Tongue (tissue), 2 donors: Measurements from ENCODE around the genes CD300LG, PPY, SLC4A1 and GFAP.

DNA sequence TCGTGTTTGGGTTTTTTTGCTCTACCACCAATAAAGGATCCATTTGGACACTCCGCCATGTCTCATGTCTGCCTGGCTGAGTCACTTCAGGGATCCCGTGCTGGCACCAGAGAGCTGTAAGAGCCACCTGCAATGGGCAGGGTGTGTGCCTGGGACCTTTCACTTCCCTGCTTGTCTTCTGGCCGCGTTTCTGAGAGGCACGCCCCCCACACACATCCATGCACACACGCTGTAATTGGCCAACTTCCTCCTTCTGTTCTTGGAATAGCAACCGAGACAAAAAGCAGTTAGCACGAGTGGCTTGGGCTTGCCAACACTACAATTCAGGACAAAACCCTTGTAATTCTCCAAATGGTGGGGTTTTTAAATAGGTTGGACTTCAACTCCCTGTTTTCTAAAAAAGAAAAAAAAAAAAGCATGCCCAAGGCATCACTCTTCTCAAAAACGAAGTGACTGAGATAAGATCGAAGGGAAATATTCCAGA, 9.9 kb upstream of the SOST start:
- RAMPAGE, long total RNA, result no peak

DNA sequence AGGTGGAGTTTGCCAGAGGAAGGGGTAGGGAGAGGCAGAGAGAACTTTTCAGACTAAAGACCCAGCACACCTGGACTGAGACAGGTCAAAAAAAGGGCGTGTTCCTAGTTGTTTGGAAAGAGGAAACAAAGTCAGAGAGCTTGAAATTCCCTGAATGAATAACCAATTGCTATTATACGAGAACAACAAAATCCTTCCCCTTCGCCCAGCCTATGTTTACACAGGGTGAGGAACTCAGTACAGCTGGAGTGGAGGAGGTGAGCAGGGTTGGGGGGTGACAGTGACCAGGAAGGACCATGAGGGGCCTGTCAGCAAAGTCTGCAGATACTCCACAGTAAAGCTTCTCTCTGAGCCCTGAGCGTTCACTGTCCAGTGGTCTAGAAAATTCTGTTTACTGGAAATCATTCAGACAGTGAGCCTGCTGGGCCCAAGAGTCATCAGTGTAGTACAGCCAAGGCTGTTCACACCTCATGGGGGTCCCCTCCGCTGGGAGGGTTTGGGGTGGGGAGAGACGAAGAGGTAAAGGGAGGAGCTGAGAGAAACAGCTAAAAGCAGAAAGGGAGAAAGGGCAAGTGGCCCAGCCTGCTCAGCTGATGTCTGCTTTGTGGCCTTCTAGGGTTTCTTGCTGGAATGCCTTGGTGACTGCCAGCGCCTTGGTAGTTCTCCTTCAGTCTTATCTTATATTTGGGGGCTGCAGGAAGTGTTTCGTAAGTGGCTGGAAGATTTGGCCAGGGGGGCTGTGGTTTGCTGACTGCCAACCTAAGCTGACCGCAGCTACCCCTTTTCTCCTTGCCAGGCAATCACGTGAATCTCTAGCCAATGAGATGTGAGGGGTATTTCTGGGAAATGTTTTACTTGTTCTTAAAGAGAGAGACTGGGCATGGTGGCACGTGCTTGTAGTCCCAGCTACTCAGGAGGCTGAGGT, 5.7 kb downstream of the DUSP3 start:
- RAMPAGE, long total RNA, result no peak

DNA sequence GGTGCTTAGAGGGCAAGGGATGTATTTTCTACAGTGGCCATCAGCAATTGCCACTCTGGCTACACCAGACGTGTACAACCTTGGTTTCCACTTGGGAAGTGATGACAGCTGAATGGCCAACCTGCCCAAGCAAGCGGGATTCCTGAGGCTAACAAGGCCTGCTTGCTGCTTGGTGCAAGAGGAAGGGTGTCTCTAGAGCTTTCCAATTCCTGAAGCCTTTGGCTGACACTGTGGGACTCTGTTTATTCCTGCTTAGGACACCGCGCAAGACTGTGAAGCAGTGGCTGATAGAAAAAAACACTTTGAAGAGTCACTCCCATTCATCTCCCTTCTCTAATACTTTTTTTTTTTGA, 2.2 kb downstream of the DUSP3 start:
- RAMPAGE, long total RNA, result no peak

DNA sequence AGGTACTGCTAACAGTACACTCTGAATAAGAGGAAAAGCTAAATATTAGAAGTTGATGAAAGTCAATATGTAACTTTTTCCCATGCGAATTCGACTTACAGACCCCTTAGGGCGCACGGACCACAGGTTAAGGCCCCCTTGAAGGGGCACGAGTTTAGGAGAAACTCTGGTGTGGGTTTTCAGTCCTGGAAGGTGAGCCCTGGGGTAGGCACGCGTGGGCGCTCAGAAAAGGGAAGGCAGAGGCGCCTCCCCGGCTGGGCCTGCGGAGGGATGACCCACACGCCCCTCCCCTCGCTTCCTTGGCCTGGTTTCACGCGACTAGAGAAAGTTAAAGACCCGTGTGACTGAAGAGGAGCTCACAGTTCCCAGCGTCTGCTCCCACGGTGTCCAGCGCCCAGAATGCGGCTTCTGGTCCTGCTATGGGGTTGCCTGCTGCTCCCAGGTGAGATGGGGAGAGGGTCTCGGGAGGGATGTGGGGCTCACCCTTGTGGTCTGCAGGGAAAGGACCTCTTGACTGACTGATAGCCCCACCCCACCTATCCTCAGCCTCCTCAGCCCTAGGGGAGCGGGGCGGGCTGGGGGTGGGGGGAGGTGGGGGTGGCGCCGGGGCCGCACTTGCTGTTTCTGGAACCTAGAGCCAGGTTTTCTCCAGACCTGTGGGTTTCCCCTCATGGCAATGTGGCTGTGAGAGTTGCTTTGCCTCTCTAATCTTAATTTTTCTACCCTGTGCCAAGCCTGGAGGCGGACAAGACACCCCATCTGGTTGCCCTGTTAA, at the start of gene CD300LG:
Gene CD300LG, plus strand, starts transcription at position 359 of the 775 bp plus-strand sequence.
- RAMPAGE, long total RNA, result no peak

GRCh38 chr17:43906065-43907307, 850 bp downstream of the MPP2 start:
- RAMPAGE, long total RNA, result no peak

GRCh38 chr17:43942432-43942764, at the start of gene PPY:
Gene PPY, minus strand, starts transcription at chr17:43942476.
- RAMPAGE, long total RNA, result no peak

- RAMPAGE, long total RNA, result no peak
These were observed 3.9 kb downstream of the TMEM101 start for GRCh38 chr17:44010628-44011562.

GRCh38 chr17:44092222-44092564, 21.7 kb downstream of the G6PC3 start:
- RAMPAGE, long total RNA, result no peak

DNA sequence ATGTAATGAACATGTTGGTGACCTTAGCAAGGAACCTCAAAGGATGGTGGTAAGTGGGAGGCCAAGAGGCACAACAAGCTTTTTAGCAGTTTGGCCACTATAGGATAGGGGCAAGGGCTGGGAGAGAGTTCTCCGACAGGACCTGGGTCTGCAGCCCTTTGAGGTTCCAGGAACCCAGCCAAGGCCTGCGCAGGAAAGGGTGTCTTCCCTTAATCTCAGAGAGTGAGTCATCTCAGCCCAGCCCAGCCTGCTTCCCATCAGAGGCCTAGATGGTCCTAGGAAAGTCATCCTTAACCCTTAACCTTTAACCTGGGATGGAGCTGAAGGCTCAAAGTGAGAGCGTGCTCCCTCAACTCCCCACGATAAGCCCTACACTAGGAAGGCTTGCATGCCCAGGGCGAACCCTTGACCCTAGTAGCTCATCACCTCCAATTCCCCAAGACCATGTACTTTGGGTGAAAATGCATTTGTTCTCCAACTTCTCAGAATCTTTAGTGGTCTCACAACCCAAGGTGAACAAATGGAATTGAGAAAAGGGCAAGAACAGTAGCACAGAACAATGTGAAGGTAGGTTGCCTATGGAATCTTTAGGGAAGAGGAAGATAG, 4.7 kb upstream of the ATXN7L3 start:
- RAMPAGE, long total RNA, result no peak

- RAMPAGE, long total RNA, result start-site peak on the minus strand at chr17:44268126-44268138, 40 and 47 reads in 2 replicates
These were observed at the start of gene SLC4A1 for GRCh38 chr17:44268043-44268514. Gene SLC4A1, minus strand, starts transcription at chr17:44268135.

- RAMPAGE, long total RNA, result no peak
These were observed 6.5 kb upstream of the GRN start for GRCh38 chr17:44338570-44339093.

DNA sequence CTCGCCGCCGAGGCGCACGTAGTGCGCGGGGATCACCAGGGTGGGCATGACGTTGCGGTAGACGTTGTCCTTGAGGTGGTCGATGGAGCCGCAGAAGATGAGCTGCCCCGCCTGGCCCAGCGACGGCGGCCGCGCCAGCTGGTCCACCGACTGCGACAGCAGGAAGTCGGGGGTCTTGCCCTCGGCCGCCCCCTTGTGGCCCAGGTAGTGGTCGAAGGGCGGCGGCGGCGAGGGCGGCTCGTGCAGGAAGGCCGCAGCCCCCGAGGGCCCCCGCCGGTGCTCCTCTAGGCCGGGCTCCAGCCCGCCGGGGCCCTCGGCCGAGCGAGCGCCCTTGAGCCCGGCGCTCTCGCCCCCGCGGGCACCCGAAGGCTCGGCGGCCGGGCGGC, 9.1 kb downstream of the FAM171A2 start:
- RAMPAGE, long total RNA, result no peak

GRCh38 chr17:44453364-44454245, 49.6 kb downstream of the GPATCH8 start:
- RAMPAGE, long total RNA, result no peak

- RAMPAGE, long total RNA, result no peak
These were observed 8.7 kb downstream of the MEIOC start for GRCh38 chr17:44664938-44665302.

DNA sequence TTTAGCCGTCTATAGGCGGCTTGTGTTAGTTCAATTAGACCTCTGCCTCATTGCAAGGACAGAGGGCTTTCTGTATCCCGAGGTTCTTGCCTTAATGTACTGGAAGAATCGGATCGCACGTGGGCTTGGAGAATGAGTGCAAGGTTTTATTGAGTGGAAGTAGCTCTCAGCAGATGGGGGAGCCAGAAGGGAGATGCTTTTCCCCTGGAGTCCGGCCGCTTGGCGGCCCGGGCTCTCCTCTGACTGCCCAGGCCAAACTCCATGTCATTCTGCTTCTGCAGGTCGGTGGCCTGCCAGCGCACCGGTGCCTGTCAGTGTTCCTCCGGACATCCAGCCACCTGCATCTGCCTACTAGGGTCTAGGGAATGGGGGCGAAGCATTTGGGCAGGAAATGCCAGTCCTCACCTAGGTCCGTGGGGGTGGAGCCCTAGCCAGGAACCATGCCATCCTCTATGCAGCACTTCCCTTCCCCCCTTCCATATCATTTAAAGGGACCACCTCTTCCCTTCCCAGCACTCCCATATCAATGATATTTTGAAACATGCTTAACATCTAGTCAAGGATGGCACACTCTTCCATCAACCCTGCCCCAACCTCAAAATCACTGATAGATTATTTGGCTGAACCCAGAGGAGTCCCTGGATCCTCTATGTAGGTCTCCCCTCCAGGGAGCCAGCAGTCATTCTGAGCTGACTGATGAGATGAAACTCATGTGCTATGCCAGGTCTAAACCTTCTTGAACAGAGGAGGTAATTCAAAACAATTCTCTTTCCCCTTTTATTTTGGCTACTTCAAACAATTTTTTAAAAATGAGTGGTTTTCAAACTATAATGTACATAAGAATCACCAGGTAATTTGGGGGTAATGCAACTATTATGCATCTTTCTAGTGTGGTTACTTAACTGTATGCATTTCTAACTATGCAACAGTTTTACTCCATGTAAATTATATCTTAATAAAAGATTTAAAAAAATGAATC, 34.0 kb downstream of the GJC1 start:
- RAMPAGE, long total RNA, result no peak

DNA sequence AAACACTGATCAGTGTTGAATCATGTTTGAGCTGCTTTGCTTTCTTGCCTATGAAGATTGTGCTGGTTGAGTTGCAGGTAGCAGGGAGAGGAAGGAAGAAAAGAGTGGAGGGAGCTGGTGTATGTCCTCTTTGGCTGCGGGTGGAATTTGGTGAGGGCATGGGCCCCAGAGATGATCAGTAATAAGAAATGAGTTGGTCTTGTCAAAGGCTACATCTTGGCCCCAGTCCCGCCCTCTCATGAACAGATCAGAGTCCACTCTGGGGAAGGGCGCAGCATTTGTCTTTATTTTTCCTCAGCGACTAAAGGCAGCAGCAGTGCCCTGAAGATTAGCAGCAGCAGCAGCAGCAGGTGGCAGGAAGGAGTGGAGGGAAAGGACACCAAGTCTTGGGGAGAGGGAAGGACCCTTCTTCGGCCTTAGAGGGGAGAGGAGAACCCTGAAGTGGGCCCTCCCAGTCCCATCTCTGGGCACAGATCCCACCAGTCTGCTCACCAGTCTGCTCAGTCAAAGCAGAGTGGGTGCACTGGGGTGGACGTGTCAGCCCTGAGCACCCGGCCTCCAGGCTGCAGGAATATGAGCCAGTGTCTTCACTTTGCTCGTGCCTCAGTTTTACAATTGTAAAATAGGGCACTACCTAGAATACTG, 6.0 kb downstream of the CCDC103 start:
- RAMPAGE, long total RNA, result no peak

GRCh38 chr17:44915302-44915736, at the start of gene GFAP:
Gene GFAP, minus strand, starts transcription at chr17:44915500.
- RAMPAGE, long total RNA, result no peak

DNA sequence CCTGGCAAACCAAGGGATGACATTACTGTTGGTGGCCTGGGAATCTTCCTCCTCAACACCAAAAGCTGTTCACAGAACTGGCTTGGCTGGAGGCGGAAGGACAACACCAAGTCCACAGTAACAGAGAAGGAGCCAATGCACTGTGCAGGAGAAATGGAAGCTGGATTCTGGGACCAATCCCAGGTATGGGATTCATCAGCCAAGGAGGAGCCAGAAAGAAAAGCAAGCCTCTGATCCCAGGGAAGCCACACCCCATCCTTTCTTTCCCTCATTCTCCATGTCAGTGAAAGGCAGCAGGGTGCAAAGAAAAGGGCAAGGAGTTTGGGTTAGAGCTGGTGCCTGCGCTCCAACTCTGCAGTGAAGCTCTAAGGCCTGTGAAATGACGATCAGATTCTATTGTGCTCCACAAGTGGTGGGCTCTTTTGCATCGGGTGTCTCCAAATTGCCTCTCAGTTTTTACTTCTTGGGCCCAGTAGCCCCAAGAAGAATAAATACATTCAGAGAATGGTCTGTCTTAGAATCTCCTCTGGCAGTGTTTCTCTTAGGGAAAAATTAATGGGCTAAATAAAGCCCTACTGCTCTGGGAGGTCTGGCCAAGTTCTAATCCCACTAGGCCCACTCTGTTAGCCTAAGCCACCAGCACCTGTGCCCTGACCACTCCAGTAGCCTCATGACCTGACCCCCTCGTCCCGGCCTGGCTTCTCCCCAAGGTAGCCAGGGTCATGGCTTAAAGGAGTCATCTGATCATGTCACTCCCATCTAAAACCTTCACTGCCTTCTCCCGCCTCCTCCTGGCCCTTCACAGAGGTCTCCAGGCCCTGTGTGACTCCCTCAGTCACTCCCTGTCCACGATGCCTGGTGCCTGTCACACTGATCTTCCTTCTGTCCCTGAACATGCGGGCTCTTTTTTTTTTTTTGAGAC, 10.8 kb downstream of the DCAKD start:
- RAMPAGE, long total RNA, result no peak

DNA sequence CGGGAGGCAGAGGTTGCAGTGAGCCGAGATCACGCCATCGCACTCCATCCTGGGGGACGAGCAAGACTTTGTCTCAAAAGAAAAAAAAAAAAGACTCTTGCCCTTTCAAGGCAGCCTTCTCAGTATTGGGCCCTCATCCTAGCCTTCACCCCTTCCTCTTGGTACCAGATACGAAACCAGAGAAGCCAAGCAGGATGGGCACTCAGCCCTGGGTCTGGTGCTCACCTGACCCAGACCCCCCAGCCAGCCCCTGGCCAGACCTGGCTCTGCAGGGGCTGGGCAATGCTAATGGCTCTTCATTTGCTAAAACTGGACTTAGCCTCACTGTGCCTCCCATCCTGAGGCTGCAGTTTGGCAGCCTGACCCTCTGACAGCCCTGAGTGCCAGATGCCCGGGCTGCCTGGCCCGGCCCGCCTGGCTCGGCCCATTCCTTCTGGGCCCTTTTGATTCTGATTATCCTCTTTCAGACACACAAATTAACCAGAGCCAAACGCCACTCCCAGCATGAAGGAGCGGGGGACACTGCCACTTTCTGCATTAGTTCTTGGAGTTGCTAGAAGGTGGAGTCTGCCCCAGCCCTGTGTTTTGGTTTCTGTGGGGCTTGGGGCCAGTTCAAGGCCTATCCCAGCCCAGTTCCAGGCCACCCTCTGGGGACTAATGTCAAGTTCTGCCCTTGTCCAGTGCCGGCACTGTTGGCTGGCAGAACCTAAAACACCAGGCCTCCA, 21.8 kb downstream of the PLCD3 start:
- RAMPAGE, long total RNA, result no peak

DNA sequence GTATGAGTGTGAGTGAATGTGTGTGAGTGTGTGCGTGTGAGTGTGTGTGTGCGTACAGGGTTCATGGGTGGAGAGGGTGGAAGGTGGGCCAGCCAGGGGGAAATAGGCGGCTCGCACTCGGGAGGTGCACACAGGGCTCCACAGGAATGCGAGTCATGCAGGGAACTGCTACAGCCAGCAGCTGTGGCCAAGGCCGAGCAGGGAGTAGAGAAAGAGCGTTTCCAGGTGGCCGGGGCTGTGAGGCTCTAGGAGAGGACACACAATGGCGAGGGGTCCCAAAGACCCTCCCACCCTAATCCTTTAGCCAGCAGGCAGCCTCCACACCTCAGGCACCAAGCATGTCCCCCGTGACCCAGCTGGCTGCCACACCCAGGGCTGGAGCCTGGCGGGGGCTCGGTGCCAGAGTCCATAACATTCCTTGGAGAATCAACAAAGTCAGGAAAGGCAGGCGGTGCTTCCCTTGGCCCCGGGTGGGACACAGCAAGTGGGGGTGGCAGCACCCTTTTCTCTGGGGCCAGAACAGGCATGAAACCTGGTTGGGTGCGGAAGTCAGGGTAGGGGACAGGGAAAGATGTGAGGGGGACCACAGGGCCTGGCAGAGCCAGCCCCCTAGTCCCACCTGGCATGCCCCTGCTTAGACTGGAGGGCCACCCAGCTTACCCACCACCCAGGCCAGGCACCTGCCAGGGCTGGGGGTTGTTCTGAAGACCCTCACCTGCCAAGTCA, 4.4 kb downstream of the PLCD3 start:
- RAMPAGE, long total RNA, result no peak